Epithelial cell of proximal tubule (primary cell): ENCODE results near the genes RAPSN, NUP160, TRIM51G, OR4A5, OR4A15, OR5AS1 and OR8U1.

- RAMPAGE, long total RNA: no peak
- RRBS: no CpG with 5 or more reads among the region's 14 CpGs
Measured at GRCh38 chr11:47406741-47407668, 1.4 kb upstream of the SLC39A13 start.

GRCh38 chr11:47448877-47449388 is at the start of gene RAPSN:
Gene RAPSN, minus strand, starts transcription at chr11:47449136.
- RAMPAGE, long total RNA: no peak
- RRBS: no CpG with 5 or more reads among the region's 18 CpGs

GRCh38 chr11:47497378-47497793 is 48.5 kb upstream of the RAPSN start:
- RAMPAGE, long total RNA: no peak
- RRBS: no CpG with 5 or more reads among the region's 6 CpGs

GRCh38 chr11:47532832-47533213 is 20.1 kb downstream of the CELF1 start:
- RAMPAGE, long total RNA: no peak
- RRBS: no CpG with 5 or more reads among the region's 2 CpGs

- RAMPAGE, long total RNA: no peak
- RRBS: no CpG with 5 or more reads among the region's 6 CpGs
Measured at GRCh38 chr11:47743703-47744454, 23.3 kb downstream of the FNBP4 start.

DNA sequence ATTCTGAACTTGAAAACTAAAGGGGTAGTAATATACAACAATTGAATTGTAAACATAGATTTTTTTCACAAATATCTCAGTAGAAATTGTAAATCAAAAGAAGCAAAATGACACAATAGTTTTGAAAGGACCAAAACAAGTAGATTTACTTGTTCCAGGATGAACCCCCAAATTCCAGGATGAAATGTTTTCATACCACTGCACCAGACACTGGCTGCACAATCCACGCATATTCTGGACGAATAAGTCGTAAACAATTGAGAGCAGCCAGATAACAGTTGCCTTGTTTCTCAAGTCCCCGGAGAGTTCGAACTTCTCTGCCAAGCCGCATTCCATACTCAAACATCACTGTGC is 25.4 kb upstream of the FNBP4 start:
- RAMPAGE, long total RNA: no peak
- RRBS: no CpG with 5 or more reads among the region's 6 CpGs

DNA sequence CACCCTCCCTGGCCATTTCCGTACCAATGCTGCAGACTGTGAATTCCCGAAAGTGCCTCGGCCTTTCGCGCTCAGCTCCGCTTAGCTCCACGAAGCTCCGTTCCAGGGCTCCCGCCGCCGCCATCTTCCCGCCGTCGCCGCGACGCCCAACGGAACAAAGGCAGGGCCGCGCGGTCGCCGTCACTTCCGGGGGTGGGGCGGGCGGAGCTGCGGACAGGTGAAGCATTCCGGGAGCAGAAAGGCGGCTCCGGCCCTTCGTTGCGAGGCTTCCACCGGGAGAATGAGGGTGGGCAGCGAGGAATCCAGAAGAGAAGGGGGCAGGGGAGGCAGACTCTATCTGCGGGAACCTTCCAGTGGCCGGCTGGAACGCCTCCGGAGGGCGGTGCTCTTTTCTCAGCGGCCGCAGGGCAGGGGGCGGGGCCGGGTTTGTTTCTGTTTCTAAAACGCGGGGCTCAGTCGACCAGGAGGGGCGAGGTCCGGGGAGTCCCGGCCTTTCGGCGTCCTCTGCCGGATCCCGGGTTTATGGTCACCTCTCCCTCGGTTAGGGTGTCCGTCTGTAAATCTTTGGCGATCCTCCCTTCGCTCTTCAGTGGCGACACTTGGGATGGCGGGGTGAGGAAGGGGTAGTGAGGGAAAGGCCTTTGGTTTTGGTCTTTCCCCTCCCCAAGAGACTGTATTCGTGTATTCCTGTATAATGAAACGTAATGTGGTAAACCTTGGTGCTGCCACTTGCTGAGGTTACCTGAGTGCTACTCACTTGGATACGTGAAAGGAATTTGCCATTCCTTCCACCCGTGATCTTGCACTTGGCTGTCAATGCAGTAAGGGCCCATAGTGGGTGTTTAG is at the start of gene NUP160:
NUP160 (minus strand) TSS at position 156 of the 846 bp plus-strand sequence.
- RAMPAGE, long total RNA: no peak
- RRBS: 2% methylated on average over 20 of the region's 63 CpGs

GRCh38 chr11:47924154-47924409 is 56.3 kb upstream of the PTPRJ start:
- RAMPAGE, long total RNA: no peak
- RRBS: no CpG with 5 or more reads among the region's 5 CpGs

DNA sequence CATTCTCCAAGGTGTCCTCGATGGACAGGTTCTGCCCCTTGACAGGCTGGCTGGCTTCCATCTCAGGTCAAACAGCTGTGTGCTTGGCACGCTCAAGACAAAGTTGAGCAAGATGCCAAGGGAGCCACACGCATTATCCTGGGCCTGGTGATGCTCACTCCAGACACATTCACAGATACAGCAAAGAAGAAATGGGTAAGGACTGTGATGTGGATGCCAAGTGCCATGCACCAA is 33.1 kb upstream of the PTPRJ start:
- RAMPAGE, long total RNA: no peak
- RRBS: no CpG with 5 or more reads among the region's 3 CpGs

DNA sequence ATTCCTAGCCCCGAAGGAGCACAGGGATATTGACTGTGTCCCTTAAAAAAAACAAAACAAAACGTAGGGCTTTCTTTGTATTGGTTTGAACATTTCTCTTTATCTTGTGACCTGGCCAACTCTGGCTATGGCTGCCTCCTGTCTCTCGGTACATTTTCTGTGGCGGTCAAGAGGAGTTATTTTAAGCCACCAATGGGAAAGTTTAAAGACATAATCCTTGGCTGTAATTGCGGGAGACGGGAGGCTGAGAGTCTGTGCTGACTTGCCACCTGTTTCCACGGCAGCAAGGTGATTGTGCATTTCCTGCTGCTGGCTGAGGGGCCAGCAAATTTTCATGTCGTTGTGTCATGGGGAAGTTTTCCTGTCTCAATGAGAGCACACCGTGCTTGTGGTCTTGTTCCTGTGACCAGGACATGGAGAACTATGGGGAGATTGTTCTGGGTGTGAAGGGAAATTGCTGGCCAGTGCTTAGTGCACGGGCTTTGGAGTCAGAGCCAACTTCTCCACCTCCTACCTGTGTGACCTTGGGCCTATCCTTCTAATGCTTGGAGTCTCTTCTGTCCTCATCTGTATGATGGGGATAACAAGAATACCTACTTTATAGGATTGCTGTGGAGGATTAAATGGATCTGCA is 11.0 kb downstream of the PTPRJ start:
- RAMPAGE, long total RNA: no peak
- RRBS: no CpG with 5 or more reads among the region's 10 CpGs

- RAMPAGE, long total RNA: no peak
- RRBS: no CpG with 5 or more reads among the region's 5 CpGs
Measured at GRCh38 chr11:47998630-47999330, 18.4 kb downstream of the PTPRJ start.

GRCh38 chr11:48017082-48017534 is 36.7 kb downstream of the PTPRJ start:
- RAMPAGE, long total RNA: no peak

GRCh38 chr11:48031807-48032480 is 51.6 kb downstream of the PTPRJ start:
- RAMPAGE, long total RNA: no peak
- RRBS: no CpG with 5 or more reads among the region's 5 CpGs

DNA sequence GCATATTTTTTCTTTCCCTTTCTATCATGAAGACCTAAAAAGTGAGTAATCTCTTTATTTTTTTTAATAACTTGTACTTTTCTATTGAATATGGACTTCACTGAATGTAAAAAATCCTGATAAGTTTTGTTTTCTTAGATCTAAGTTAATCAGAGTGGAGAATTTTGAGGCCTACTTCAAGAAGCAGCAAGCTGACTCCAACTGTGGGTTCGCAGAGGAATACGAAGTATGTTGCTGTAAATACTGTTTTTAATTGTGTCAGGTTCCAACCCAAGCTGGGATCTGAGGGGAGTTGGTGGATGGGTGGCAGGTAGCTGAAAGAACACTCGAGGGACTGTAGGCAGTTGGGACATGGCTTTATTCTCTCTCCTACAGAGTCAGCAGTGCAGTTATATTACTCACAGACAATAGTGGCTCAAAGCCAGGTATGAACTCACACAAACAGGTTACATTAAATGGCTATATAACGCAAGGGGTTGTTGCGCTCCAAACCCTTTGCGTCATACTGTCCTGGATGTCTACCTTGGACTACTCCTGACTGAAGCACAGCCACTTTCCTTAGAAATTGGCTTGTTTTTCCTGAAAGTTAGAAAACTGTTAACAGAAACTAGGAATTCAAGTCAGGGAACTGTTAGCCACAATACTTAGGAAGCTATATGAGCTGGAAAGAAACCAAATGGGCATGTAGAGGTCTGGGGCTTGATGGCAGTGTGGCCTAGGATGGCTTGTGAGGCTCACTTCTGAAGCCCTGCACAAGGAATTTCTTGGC is 66.5 kb upstream of the OR4B1 start:
- RAMPAGE, long total RNA: no peak
- RRBS: no CpG with 5 or more reads among the region's 6 CpGs

GRCh38 chr11:48983790-48984173 is at the start of gene TRIM51G:
Gene TRIM51G, minus strand, starts transcription at chr11:48983885.
- RAMPAGE, long total RNA: no peak

DNA sequence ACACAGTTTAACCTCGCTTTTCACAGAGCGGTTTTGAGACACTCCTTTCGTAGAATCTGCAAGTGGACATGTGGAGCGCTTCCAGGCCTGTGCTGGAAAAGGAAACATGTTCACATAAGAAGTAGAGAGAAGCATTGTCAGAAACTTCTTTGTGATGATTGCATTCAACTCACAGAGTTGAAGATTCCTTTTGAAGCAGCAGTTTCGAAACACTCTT is 66.4 kb downstream of the OR4C46 start:
- RAMPAGE, long total RNA: no peak
- RRBS: no CpG with 5 or more reads among the region's 5 CpGs

GRCh38 chr11:54706565-54706946 is at the start of gene OR4A5:
Gene OR4A5, plus strand, starts transcription at chr11:54706832.
- RAMPAGE, long total RNA: no peak
- RRBS: no CpG with 5 or more reads among the region's 1 CpG

- RAMPAGE, long total RNA: no peak
- RRBS: no CpG with 5 or more reads among the region's 7 CpGs
Measured at GRCh38 chr11:55367567-55368171, at the start of gene OR4A15. Gene OR4A15, plus strand, starts transcription at chr11:55367974.

DNA sequence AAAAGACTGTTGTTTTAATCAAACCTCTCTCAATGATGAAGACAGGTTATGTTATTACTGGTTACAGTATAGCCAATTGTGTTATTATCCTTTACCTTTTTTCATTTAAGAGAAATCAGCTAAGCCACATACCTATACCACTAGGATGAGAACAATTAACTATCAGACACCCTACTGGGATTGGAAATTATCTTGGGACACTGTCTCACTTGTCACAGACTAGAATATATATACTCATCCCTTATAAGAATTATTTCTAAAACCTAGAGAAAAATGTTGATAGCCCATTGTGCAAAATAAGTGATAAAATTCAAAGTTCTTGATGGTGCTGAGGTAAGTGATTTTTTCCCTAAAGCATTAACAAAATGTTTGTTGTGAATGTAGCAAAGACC is at the start of gene OR5AS1:
OR5AS1 (plus strand) TSS at position 275 of the 392 bp plus-strand sequence.
- RAMPAGE, long total RNA: no peak

- RAMPAGE, long total RNA: no peak
- RRBS: no CpG with 5 or more reads among the region's 3 CpGs
Measured at GRCh38 chr11:56375340-56375865, at the start of gene OR8U1. Gene OR8U1, plus strand, starts transcription at chr11:56375624.